Stomach (tissue), 7 donors: ENCODE measurements around a stretch of chr17.

GRCh38 chr17:75832763-75833819 lies 11.1 kb downstream of the UNC13D start:
- PRO-cap = no peak
- RAMPAGE, long total RNA, 5 experiments = no peak in any of the 5 experiments
- RRBS = 4% methylated on average over 2 of the region's 26 CpGs

GRCh38 chr17:75843334-75843579 lies 947 bp downstream of the UNC13D start:
- PRO-cap = no peak
- RAMPAGE, long total RNA, 5 experiments = no peak in any of the 5 experiments
- RRBS = 18% methylated on average over 3 of the region's 9 CpGs

GRCh38 chr17:75849154-75850013 lies 5.2 kb upstream of the UNC13D start:
- PRO-cap = no peak
- RAMPAGE, long total RNA, 5 experiments = no peak in any of the 5 experiments
- RRBS = no CpG with 5 or more reads among the region's 20 CpGs

DNA sequence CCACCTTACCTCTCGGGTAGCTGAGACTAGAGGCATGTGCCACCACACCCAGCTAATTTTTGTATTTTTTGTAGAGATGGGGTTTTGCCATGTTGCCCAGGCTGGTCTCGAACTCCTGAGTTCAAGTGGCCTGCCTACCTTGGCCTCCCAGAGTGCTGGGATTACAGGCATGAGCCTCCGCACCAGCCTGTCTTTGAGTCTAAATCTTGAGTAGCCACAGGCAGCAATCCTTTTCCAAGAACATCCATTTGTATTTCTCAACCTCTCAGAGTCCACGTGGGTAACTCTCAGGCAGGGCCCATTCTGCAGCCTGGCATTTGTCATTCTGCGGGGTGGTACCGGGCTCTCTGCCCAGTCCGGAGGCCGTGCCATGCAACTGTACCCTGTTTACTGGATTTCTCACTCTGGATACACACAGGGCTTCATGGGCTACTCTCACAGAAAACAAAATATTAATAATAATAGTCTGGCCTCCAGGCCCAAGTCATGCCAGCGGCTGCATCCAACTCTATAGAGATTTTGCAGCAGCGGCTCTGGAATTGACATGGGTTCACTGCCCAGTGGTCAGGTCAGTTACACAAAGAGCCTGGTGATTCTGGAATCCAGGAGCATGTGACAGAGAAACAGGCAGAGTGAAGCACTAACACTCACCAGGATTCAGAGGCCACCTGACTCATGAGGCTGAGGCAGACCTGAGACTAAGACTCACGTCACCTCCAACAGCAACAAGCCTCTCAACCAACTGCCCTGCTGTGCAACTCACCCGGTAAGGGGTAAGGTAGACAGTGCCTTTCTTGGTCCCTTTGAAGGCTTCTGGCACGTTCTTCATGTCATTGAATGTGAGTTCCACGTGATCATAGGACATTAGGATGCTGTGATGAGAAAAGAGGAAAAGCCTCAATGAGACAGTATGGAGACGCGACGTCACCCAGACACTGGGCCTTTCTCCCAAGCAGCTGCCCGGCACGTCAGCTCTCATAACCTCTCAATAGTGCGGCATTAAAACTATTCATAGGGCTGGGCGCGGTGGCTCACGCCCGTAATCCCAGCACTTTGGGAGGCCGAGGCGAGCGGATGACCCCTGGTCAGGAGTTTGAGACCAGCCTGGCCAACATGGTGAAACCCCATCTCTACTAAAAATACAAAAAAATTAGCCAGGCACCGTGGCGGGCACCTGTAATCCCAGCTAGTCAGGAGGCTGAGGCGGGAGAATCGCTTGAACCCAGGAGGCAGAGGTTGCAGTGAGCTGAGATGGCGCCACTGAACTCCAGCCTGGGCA lies 3.9 kb downstream of the WBP2 start:
- PRO-cap = no peak
- RAMPAGE, long total RNA, 5 experiments = no peak in any of the 5 experiments
- RRBS = no CpG with 5 or more reads among the region's 32 CpGs

DNA sequence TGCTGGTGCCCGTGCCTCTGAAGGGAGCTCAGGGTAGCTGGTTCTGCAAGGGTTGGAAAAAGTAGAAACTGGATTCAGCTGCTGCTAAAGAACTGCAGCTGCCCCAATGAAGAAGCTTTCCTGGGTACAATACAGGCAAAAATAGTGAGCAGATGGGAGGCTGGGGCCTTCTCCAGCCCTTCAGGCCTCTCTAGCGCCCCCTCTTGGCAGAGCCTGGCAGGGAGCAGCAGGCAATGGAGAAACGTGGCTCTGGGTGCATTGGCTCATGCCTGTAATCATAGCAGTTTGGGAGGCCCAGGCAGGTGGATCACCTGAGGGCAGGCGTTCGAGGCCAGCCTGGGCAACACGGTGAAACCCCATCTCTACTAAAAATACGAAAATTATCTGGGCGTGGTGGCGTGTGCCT lies 6.2 kb upstream of the WBP2 start:
- PRO-cap = no peak
- RAMPAGE, long total RNA, 5 experiments = no peak in any of the 5 experiments
- RRBS = no CpG with 5 or more reads among the region's 9 CpGs

DNA sequence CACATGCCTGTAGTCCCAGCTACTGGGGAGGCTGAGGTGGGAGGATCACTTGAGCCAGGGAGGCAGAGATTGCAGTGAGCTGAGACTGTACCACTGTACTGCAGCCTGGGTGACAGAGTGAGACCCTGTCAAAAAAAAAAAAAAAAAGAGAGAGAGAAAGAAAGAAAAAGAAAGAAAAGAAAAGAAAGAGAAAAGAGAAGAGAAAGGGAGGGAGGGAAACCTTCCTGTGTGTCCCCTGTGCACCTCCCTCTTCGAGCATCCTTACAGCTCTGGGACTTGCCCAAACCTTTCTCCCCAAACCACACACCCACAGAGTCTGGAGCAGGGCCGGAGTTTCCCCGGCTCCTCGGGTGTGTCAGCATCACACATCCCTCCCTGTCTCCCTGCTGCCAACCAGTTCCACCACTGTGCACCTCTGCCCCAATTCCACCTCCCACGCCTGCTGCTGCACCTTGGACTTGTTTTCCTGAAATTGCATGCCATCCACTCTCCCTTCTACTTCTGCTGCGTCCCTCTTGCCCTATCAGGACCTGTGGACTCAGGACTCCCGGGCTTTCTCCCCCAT lies 4.0 kb upstream of the CDK3 start:
- PRO-cap = no peak
- RAMPAGE, long total RNA, 5 experiments = no peak in any of the 5 experiments
- RRBS = no CpG with 5 or more reads among the region's 7 CpGs

DNA sequence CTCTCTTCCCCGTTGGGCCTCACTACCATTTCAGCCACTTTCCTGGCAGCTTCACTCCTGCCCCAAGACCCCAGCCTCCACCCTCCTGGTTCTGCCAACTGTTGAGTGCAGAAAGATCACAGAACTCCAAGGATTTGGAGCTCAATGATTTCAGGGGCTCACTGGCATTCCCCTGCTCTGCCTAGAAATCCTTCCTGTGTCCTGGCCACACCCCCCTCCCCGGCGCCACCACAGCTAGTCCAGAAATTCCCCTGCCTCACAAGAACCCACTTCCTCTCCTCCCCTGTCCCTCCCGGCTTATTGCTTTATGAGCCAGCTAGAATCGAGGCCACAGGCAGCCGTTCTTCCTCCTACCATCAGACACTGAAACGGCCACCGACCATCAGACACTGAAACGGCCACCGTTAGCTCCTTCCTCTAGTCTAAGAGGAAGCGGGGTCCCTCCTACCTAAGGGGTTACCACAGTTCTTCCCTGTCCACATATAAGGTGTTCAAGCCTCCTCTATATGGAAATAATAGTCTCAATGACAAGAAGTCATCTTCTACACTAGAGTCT lies 3.4 kb upstream of the CDK3 start:
- PRO-cap = no peak
- RAMPAGE, long total RNA, 5 experiments = no peak in any of the 5 experiments
- RRBS = 20% methylated on average over 3 of the region's 11 CpGs

- PRO-cap = no peak
- RAMPAGE, long total RNA, 5 experiments = no peak in any of the 5 experiments
- RRBS = no CpG with 5 or more reads among the region's 10 CpGs
Observed at GRCh38 chr17:76003111-76003664, 2.5 kb downstream of the CDK3 start.

GRCh38 chr17:76056572-76057838 lies 15.3 kb downstream of the SRP68 start:
- PRO-cap = no peak
- RAMPAGE, long total RNA, 5 experiments = start-site peak on the minus strand in 2 of 5 experiments, at chr17:76056502-76057532 at its widest, 9 to 12 reads per replicate
- RRBS = no CpG with 5 or more reads among the region's 12 CpGs

- PRO-cap = no peak
- RAMPAGE, long total RNA, 5 experiments = no peak in any of the 5 experiments
- RRBS = 61% methylated on average over 6 of the region's 18 CpGs
Observed at GRCh38 chr17:76141748-76142398, 828 bp upstream of the FOXJ1 start.

DNA sequence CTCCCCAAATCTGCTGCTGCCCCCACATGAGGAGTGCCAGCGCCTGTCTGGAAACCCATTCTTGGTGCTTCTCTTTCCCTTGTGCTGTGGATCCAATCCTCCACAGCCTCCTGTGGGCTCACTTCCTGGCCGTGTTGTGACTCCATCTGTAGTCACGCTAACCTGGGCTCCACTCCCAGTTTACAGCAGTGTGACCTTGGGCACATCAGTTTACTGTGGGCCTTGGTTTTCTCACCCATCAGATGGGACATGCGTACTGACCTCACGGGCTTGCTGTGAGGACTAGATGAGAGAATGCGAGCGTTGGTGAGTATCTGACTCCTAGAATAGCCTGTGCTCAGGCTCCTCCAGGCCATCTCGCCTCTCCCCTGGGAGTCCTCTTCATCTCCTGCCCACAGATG lies 5.0 kb upstream of the FOXJ1 start:
- PRO-cap = no peak
- RAMPAGE, long total RNA, 5 experiments = no peak in any of the 5 experiments
- RRBS = no CpG with 5 or more reads among the region's 8 CpGs

DNA sequence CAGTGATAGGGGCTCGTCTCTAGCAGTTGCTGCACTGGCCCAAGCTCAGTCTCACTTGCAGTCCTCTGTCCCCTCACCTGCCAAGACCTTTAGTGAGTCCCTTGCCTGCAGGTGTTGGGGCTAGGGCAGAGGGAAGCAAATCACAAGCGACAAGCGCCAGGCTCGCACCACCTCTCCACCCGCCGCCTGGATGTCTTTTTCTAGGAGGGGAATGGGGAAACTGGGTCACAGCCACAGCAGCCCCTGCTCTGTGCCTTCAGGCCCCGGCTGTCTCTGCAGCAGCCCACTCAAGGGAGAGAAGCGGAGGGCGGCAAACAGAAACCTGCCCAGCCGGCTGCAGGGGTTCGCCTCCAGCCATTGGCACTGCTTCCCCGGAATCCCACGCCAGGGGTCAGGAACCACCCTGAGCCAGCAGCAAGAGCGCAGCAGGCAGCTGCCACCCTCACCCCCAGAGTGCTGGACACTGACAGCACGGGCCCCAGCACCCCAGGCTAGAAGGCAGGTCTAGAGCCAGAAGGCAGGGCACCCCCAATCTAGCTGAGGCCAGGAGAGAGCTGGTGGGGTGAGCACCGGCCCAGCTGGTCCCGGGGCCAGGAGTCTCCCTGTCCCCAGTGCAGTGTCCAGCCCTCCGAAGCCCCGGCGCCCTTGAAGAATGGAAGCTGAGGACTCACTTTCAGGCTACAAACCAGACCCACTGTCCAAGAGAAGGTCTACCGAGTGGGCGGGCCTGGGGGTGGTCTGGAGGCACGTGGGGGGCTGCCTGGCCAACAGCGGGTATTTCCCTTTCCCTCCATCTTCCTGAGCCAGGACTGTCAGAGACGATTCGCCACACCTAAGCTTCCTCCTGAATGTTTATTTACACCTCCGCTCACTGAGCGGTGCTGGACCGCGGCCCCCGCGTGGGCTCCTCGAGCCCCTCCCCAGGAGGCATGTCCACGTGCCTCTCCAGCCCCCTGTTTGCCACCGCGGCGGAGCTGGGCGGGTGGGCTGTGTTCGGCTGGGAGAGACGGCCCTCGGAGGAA lies 8.4 kb downstream of the UBALD2 start:
- PRO-cap = no peak
- RAMPAGE, long total RNA, 5 experiments = no peak in any of the 5 experiments
- RRBS = 71% methylated on average over 9 of the region's 41 CpGs

- PRO-cap = no peak
- RAMPAGE, long total RNA, 5 experiments = no peak in any of the 5 experiments
- RRBS = no CpG with 5 or more reads among the region's 3 CpGs
Observed at GRCh38 chr17:76351764-76352095, 2.0 kb downstream of the PRPSAP1 start.

DNA sequence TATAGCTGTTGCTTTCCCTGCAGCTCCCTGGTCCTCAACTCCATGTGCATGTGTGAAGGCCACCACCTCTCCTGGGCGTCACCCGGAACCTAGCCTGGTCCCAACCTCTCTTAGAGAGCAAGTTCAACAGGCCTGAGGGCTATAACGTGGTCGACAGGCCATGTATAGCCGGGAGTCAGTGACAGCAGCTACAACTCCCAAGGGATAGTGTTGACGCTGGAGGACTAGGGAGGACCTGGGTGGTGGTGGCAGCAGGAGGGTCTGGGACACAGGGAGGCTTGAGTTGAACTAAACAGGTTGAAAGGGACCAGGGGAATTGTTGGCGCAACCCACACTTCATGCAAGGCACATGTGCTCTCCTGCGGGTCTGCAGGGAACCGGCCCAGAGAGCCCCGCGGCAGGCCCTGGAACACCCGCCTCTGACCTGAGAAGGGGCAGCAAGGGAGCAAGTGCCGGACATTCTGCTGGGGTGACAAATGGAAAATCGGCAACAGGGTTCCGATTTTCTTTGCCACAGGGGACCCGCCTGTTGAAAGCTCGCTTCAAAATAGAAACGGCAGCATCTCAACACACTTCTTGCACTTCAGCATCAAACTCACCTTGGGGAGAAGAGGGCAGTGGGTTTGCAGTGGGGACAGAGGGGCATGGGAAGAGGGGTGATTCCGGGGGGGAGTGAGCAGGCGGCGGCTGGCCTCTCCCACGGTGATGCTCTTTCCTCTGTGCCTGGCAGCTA lies 6.0 kb downstream of the SPHK1 start:
- PRO-cap = no peak
- RAMPAGE, long total RNA, 5 experiments = start-site peak on the minus strand in 2 of 5 experiments, centred at positions 151 to 485 of the sequence, 5 to 7 reads per replicate
- RRBS = 92% methylated on average over 11 of the region's 22 CpGs

- PRO-cap = bidirectional peak, plus-strand start at chr17:76498339, minus-strand start at chr17:76498224
- RAMPAGE, long total RNA, 5 experiments = no peak in any of the 5 experiments
- RRBS = 33% methylated on average over 10 of the region's 33 CpGs
Observed at GRCh38 chr17:76497758-76498776, 3.2 kb downstream of the RHBDF2 start.

- PRO-cap = no peak
- RAMPAGE, long total RNA, 5 experiments = start-site peak on the minus strand in 2 of 5 experiments, at chr17:76498819-76499280 at its widest, 6 to 11 reads per replicate
- RRBS = no CpG with 5 or more reads among the region's 10 CpGs
Observed at GRCh38 chr17:76498777-76499873, 2.1 kb downstream of the RHBDF2 start.

- PRO-cap = no peak
- RAMPAGE, long total RNA, 5 experiments = no peak in any of the 5 experiments
- RRBS = 1% methylated on average over 9 of the region's 28 CpGs
Observed at GRCh38 chr17:76522895-76523448, 14.5 kb downstream of the CYGB start.

DNA sequence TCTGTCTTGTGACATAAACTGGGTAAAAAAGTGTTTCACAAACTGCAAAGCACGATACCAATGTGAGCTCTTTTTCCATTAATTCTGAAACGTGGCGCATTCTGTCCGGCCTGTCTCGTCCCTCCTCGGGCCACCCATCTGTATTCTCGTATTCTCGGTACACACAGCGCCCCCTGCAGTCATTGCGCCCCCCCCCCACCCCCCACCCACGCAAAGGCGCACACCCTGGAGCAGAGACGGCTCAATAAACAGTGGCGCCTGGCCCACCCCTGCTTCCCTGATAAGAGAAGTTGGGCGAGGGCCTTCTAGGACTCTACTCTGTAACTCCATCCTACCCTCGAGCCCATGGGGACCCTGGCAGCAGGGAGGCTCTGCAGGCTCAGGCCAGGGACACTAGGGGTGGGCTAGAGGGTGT lies 8.6 kb downstream of the CYGB start:
- PRO-cap = bidirectional peak, plus-strand start at position 81 of the sequence, minus-strand start outside the sequence; unidirectional peak, minus-strand start at position 140 of the sequence
- RAMPAGE, long total RNA, 5 experiments = no peak in any of the 5 experiments
- RRBS = 33% methylated on average over 3 of the region's 16 CpGs

GRCh38 chr17:76557318-76558060 lies 17.6 kb downstream of the PRCD start:
- PRO-cap = bidirectional peak, plus-strand start at chr17:76557775, minus-strand start at chr17:76557485
- RAMPAGE, long total RNA, 5 experiments = start-site peak on the plus strand in 5 of 5 experiments, at chr17:76557766-76557827 at its widest, 59 to 1,070 reads per replicate; start-site peak on the minus strand in 2 of 5 experiments, at chr17:76557094-76557670 at its widest, 6 to 34 reads per replicate
- RRBS = 4% methylated on average over 3 of the region's 40 CpGs

DNA sequence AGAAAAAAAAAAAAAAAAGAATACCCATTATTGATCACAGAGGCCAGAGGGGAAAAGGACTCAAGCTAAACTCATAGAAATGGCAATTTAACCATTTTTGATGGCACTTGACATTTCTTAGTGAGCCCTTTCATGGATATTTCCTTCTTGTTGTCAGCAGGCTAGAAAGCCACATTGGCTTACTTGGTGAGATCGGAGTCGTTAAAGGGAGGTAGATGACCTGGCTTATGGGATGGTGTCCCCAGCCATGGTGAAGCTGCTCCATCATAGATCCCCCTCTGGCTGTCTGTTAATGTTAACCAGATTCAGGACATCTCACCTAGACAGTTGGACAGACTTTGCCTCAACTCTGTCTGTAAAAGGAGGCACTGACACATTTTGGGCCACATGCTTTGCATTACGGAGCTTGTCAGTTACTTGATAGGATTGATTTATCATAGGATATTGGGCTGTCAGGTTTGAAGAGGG lies 19.0 kb downstream of the MFSD11 start:
- PRO-cap = no peak
- RAMPAGE, long total RNA, 5 experiments = start-site peak on the plus strand in 1 of 5 experiments, centred at position 81 of the sequence, 7 reads per replicate
- RRBS = no CpG with 5 or more reads among the region's 3 CpGs